ENCODE results near the gene FGF1.

- PRO-cap = no peak
- RAMPAGE, long total RNA, 4 experiments = no peak in any of the 4 experiments
Observed at GRCh38 chr5:141945135-141945775, 12.7 kb downstream of the PCDH12 start.

DNA sequence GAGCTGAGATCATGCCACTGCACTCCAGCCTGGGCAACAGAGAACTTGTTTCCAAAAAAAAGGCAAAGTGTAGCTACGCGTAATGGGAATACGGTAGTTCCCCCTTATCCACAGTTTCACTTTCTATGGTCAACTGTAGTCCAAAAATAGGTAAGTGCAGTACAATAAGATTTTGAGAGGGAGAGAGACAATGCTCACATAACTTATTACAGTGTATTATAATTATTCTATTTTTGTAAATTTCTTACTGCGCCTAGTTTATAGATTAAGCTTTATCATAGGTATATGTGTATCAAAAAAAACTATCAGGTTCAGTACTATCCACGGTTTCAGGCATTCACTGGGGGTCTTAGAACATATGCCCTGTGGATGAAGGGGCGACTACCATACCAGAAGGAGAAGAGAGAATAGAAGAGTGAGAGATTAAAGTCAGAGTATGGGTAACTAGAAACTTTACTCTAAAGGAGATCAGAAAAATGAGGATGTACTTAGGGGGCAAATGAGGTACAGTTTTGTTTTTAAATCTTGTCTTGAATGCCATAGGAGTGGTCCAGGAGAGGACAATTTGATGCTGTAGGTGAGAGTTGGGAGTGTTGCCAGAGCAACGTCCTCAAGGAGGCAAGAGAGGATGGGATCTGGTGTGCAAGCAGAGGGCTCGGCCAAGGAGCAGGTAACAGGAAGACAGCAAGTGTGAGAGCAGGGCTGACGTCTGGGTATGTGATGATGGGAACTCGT lies 15.8 kb downstream of the GNPDA1 start:
- PRO-cap = no peak
- RAMPAGE, long total RNA, 4 experiments = no peak in any of the 4 experiments

DNA sequence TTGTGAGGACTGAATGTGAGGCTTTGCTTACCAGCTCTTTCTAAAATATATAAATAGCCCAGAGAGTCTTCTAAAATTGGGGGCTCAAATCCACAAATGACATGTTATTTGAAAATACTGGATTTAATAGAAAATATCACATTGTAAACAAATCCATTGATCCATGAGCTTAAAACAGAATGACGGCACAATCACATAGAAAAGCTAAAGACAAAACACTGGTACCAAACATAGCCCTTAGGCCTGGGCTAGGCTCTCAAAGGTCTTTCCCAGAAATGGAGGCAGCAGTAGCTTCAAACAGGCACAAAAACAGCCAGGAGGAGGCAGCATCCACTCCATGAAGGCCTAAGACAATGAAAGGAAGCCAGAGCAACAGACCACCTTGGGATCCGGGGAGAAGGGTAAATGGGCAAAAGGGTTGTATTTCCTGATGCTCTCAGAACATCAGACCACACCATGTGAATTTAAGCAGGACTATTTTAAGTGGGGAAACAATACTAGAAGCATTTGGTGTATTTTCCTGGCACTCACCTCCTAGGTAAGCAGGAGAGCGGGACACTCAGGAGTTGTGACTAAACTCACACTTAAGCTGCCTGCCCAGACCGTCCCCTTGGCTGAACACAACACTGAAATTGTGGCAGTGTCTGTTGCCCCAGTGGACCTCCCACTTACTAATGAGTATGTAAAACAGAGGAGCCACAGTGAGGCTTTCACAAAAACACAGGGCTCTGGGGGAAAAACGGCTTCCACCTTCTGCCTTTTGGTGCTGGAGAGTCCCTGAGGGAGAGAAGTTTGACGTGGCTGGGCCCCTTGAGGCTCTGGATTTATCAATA lies 12.0 kb downstream of the GNPDA1 start:
- PRO-cap = no peak
- RAMPAGE, long total RNA, 4 experiments = no peak in any of the 4 experiments

- PRO-cap = no peak
- RAMPAGE, long total RNA, 4 experiments = no peak in any of the 4 experiments
Observed at GRCh38 chr5:142053345-142054132, 40.7 kb upstream of the GNPDA1 start.

DNA sequence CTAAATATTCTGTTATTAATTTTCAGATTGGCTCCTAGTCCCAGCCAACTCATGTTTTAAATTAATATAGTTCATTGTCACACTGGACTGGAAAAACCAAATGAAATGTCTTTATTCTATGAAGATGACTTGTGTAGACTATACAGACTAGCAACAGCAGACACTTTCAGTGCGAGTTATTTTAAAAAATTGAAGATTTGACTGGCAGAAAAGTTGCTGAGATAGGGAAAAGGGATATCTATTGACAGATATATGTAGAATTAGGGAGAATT lies 21.5 kb downstream of the NDFIP1 start:
- PRO-cap = no peak
- RAMPAGE, long total RNA, 4 experiments = no peak in any of the 4 experiments

- PRO-cap = no peak
- RAMPAGE, long total RNA, 4 experiments = no peak in any of the 4 experiments
Observed at GRCh38 chr5:142131732-142132151, 23.2 kb downstream of the NDFIP1 start.

DNA sequence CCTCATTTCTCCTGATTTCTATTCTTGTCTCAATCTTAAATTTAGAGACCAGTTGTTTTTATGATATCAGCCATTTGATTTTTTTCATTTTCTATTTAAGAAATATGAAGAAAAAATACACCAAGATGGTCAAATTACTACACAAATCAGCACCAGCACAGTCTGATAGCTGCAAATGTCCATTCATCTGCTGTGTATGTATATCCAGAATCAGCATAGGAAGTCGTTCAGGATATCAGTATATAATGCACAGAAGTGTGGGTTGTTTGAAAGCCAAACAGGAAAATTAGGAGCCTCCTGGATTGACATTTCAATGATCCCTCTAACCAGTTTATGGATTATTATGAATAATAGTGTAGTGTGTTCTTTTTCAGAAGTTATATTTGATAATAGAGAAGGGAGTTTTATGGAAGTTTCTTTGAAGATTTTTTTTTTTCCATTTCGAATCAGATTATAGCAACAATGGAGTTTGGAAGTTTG lies 44.6 kb downstream of the NDFIP1 start:
- PRO-cap = no peak
- RAMPAGE, long total RNA, 4 experiments = no peak in any of the 4 experiments

DNA sequence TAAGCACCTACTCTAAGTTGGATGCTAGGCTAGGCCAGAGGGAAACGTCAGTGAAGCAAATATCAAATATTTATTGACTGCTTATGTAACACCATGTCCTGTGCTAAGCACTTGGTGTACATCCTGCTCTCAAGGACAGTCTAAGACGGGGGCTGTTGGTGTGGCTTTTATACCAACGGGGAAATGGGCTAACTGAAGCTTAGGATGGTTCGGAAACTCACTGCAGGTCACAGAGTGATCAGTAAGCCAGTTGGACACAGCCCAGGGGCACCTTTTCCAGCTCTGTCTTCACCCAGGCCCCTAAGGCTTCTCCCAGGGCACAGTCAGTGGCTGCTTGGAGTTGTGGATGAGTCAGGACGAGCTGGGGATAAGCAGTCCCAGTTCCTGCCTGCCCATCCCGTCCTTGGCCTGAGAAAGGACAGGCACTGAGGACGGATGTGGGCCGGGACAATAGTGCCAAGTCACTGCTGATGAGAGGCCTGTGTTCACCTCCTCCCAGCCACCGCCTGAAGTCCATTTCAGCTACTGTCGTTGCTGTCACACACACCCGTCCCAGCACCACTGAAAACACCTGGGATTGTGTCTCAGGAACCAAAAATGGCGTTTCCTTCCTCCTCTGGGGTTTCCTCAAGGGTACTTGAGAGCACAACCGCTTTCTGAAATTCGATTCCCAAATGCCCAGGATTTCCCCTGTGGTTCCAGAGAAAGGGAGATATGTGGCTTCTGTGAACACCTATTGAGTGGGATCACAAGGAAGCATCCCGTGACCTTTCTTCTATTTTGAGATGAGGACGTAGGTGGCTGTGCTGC lies 17.5 kb upstream of the SPRY4 start:
- PRO-cap = bidirectional peak, plus-strand start at position 517 of the sequence, minus-strand start at position 405 of the sequence
- RAMPAGE, long total RNA, 4 experiments = no peak in any of the 4 experiments

- PRO-cap = no peak
- RAMPAGE, long total RNA, 4 experiments = no peak in any of the 4 experiments
Observed at GRCh38 chr5:142499711-142500204, 174.9 kb upstream of the SPRY4 start.

DNA sequence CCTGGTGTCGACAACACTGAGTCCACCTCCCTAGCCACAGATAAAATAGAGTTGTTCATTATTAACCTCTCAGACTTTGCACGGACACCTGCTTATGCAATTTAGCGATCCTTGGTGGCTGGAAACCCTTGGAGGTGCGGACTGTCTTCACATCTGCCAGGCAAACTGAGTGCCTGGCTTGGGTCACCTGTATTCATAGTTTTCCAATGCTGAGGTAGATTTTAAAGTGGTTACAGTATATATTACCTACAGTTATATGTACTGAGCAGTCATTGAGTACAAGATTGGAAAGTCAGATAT lies 164.0 kb downstream of the FGF1 start:
- PRO-cap = no peak
- RAMPAGE, long total RNA, 4 experiments = no peak in any of the 4 experiments

GRCh38 chr5:142568207-142568633 lies 117.7 kb downstream of the FGF1 start:
- PRO-cap = no peak
- RAMPAGE, long total RNA, 4 experiments = no peak in any of the 4 experiments

DNA sequence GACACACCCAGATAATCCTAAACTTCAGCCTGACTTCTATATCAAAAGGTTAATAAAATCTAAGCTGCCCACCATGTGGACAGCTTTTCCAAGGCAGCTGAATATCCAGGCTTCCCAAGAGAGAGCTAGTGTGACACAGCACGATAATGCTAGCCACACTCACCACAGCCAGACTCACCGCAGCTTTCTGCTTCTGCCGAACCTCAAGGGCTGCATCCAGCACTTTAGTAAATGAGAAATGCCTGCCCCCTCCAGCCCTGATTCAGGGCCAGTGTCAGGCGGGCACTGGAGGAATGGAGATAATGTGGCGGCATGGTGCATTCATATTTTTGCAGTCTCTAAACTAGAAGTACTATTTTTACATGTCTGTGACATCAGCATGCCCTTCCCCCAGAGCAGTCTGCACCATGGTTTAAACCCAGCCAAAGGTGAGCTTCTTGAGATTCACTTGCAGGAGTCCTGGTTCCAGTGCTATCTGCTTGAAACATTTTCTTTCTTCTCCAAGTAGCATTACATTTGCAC lies 493 bp downstream of the FGF1 start:
- PRO-cap = no peak
- RAMPAGE, long total RNA, 4 experiments = no peak in any of the 4 experiments

GRCh38 chr5:142685858-142686802 lies at the start of gene FGF1:
Gene FGF1, minus strand, starts transcription at chr5:142686090.
- PRO-cap = no peak
- RAMPAGE, long total RNA, 4 experiments = no peak in any of the 4 experiments

DNA sequence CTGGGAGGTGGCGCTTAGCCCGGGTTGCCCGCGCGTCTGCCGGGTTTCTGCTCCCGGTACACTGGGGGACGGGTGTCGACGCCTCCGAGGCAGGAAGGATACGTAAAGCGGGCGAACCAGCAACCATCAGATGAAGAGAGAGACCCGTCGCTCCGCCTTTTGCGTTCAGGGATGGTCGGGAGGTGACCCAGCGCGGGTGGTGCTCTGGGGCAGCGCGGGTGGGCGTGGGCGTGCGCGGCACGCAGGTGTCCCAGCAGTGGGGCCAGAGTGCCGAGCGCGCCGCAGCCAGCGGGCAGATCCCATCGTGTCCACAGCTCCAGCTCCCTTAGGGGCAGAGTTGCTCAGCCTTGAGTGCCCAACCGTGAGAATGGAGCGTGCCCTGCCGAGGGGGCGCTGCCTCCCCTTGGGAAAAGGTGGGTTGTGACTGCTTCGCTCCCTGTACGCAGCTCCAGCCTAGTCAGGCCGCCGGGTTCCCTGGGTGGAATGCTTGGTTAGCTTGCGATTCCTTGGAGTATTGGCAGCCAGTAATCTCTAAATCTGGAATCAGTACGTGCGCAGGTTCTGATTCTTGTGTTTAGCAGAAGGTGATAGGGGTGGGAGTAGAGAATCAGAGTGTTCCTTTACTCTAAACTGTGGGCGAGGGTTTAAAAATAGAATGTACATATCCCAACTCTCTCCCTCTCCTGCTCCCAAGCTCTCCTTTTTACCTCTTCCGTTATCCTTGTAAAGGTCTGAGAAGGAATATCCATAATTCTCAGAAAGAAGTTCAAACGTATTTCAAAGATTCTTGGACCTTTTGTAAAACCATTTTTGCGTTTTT lies 996 bp downstream of the ARHGAP26 start:
- PRO-cap = bidirectional peak, plus-strand start at position 256 of the sequence, minus-strand start at position 38 of the sequence; unidirectional peak, minus-strand start at position 322 of the sequence; unidirectional peak, minus-strand start at position 369 of the sequence; unidirectional peak, minus-strand start at position 485 of the sequence
- RAMPAGE, long total RNA, 4 experiments = start-site peak on the plus strand in 1 of 4 experiments, centred at positions 263 to 338 of the sequence, 18 to 19 reads per replicate

DNA sequence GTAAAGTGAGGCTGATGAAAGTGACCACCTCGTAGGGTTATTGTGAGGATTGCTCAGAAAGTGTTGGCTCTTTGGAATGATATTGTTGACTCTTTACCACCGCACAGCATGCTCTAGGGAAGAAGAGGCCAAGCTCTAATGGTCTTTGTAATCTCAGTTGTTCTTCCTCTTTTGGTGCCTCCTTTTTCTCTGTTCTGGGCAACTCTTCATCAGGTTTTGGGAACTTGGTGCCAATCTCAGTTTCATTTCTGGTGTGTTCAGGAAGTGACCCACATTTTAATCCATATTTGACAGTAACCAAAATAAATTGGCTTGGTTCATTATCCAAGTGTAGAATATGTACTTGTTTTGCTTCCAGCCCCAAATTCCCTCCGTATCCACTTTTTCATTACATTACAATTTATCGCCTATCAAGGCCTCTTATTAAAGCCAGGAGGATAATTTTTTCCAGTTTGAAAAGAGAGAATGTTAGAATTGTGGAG lies 25.1 kb downstream of the ARHGAP26 start:
- PRO-cap = no peak
- RAMPAGE, long total RNA, 4 experiments = no peak in any of the 4 experiments

DNA sequence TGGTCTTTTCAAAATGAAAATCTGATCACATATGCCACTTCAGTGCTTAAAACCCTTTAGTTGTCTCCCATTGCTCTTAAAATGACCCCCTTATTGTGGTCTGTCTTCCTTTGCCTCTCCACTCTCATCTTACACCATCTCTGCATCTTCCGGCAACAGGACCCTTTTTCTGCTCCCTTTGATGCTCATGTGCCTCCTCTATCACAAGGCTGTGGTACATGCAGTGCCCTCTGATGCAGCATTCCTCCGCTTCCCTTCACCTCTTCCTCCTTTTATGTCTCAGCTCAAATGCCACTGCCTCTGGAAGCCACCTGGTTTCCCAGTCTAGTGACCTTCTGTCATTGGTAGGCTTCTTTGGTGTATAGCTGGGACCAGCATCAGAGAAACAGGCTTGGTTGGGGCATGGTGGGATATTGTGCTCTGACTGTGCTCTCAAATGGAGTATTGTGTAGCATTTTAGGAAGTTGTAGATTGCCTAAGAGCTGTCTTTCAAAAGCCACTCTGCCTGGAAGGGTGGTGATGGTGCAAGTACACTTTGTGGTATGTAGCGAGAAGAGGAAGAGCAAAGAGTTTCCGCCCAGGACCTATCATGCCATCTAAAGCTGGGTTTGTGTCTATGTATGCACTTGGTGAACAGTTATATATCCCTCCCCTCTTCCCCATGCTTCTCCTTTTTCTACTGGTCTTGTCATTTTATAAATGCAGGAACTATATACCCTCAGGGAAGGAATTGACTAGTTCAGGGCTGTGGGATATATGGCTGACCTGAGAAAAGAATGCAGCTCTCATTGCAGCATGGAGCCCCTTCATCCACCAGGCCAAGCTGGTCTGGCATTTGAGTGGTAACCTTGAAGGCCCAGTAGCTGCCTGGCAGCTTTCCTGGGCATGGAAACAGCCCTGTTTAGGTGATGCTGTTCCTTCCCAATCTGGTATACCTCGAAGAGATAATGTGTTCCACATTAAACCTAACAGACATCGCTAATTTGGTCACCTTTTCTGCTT lies 28.2 kb downstream of the ARHGAP26 start:
- PRO-cap = no peak
- RAMPAGE, long total RNA, 4 experiments = start-site peak on the plus strand in 1 of 4 experiments, centred at position 346 of the sequence, 24 reads per replicate

DNA sequence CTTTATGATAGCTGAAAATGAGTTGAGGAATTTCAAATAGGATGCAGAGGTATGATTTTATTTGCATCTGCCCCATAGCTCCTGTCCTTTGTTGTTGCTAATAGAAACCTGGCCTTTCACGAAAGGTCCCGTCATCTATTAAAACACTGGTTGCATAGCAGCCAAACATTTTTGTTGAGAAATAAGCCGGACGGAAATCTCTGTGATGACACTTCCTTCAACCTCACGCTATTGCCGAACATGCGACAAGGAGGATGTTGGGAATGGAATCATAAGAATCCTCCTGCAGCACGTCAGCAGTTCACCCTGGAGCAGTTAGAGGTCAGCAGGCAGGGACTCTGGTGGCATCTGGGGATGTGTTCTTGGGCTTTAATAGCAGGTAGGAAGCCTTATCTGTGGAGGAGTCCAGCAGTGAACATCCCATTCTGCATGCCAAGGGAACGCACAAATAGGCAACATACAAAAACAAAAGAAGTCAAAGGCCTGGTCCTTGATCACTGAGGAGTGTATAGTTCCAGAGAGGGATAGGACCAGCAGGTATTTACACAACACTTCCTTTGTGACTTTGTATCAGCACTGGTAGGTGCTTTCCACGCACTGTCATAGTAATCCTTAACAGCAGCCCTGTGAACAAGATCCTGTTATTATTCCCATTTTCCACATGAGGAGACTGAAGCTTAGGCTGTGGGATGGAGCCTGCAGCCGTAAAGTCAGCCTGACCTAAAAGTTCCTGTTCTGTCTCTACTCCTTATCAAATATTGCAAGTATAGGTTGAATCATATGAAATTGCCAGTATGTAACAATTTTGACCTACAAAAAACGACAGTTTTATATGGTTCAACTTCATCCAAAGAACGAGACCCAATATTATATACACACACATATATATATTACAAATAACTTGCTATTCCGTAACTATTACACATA lies 33.5 kb downstream of the ARHGAP26 start:
- PRO-cap = no peak
- RAMPAGE, long total RNA, 4 experiments = no peak in any of the 4 experiments

DNA sequence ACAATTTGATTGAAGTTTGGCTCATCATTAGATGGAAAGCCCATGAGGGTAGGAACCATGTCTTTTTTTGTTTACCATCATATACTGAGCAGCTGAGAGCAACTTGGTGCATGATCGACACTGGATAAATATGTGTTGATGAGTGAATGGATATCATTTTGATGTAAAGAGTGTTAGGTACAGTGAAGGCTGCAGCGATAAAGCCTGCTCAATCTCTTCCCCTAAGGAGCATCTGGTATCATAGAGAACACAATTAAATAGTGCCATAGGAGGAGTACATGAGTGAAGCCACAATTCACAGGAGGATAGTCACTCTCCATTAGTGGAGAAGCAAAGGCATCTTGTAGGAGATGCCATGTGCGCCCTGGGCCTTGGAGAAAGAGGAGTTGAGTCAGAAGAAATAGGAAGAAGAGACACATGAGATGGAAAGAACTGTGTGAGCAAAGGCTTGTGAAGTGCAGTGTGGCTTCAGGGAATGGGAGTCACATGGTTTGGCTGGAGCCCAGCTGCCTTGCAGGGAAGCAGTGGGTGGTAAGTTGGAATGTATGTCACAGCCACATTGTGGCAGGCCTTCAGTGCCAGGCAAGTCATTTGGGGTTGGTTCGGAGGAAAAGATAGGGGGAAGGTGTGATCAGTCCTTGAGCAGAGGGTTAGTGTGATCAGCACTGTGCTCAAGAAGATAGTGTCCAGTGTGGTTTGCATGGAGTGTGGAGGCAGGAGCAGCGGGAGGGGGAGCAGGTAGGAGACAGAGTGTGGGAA lies 46.2 kb downstream of the ARHGAP26 start:
- PRO-cap = no peak
- RAMPAGE, long total RNA, 4 experiments = no peak in any of the 4 experiments

DNA sequence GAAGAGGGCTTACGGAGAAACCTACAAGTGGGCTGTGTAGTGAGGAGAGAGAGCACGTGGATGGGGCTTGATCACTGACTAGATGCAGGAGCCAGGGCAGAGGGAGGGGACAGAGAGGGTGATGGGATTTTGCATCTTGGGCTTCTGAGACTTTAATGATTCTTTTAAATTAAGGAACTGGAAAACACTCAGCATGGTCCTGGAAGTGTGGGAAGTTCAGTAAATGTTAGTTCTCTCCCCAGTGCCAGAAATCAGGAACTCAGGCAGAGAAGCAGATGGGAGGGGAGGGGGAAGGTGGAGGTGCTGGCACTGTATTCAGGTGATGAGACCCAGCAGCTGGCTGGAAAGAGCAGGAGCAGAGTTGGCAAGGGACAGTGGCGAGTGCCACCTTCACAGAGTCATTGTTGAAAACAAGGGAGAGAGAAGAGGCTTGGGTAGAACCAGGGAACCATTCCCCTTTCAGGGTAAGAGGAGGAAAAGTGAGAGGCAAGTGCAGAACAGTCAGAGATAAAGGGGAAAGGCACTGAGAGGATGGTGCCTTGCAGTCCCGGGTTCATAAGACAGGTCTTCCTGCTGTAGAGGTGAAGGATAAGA lies 46.9 kb downstream of the ARHGAP26 start:
- PRO-cap = no peak
- RAMPAGE, long total RNA, 4 experiments = no peak in any of the 4 experiments

GRCh38 chr5:142828768-142829160 lies 58.6 kb downstream of the ARHGAP26 start:
- PRO-cap = no peak
- RAMPAGE, long total RNA, 4 experiments = no peak in any of the 4 experiments

Data from Peyer's patch (tissue), 4 donors.